Camera-type eye (tissue), 1 donor: ENCODE measurements around a stretch of chr6.

GRCh38 chr6:136601552-136602407 lies 51.6 kb upstream of the MAP7 start:
- RAMPAGE, long total RNA, result no peak

GRCh38 chr6:136639300-136640054 lies 89.3 kb upstream of the MAP7 start:
- RAMPAGE, long total RNA, result no peak

DNA sequence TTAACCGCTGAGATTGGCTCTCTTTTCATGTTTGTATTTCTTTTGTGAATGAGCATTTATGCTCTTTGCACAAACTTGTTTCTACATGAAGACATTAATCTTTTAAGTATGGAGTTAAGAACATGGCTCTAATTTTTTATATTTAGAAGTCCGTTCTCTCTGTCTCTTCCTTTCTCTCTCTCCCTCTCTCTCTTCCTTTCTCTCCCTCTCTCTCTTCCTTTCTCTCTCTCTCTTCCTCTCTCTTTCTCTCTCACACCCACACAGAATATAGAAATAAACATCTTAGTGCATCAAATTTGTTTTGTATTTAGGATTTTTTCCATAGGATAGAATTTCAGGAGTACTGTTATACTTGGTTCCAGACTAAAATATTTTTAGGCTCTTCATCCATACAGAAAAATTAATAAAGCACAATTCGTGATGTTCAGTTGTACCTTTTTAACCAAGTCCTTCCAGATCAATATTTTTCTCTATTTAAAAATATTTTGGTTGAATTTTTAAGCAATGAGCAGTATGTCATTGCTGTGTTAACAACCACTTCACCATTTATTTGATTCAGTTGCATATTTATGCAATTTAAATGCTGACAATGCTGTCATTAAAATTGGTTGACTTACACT lies 112.2 kb upstream of the MAP7 start:
- RAMPAGE, long total RNA, result no peak

GRCh38 chr6:136739797-136740801 lies 52.2 kb downstream of the MAP3K5 start:
- RAMPAGE, long total RNA, result no peak

DNA sequence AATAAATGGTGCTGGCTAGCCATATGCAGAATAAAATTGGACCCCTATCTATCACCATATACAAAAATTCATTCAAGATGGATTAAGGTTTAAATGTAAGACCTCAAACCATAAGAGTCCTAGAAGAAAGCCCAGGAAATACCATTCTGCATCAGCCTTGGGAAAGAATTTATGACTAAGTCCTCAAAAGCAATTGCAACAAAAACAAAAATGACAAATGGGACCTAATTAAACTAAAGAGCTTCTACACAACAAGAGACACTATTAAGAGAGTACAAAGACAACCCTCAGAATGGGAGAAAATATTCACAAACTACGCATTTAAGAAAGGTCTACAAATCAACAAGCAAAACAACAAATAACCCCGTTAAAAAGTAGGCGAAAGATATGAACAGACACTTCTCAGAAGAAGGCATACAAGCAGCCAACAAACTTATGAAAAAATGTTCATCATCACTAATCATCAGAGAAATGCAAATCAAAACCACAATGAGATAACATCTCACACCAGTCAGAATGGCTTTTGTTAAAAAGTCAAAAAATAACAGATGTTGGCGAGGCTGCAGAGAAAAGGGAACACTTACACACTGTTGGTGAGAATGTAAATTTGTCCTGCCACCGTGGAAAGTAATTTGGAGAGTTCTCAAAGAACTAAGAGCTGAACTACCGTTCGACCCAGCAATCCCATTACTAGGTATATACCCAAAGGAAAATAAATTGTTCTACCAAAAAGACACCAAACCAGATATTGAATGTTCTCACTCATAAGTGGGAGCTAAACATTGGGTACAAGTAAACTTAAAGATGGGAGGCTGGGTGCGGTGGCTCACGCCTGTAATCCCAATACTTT lies 3.8 kb downstream of the MAP3K5 start:
- RAMPAGE, long total RNA, result no peak

DNA sequence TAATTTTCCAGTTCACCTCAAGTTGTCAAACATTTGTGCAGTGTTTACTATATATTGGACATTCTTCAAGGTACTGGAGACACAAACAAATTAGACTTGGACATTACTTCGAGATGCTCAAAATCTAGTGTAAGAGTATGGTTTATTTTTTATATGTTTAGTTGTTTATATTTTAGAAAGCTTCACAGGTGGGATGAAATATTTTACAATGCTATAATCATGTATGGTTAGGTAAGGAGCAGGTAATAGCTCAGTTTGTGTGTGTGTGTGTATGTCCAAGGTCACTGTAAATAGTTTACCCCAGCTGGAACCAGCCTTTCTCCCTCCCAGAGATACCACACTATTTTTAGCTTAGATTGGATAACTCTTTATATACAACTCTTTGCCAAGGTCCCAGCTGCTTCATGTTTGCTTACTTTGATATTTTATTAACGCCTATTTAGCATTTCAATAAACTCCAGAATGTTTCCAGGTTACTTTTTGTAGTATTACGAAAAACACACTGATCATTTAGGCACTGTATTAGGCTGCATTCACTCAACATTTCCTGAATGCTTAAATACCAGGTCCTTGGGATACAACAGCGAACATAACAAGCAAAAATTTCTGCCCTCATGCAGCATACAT lies 1.9 kb upstream of the PEX7 start:
- RAMPAGE, long total RNA, result no peak

GRCh38 chr6:136956933-136957730 lies 35.0 kb downstream of the SLC35D3 start:
- RAMPAGE, long total RNA, result no peak

DNA sequence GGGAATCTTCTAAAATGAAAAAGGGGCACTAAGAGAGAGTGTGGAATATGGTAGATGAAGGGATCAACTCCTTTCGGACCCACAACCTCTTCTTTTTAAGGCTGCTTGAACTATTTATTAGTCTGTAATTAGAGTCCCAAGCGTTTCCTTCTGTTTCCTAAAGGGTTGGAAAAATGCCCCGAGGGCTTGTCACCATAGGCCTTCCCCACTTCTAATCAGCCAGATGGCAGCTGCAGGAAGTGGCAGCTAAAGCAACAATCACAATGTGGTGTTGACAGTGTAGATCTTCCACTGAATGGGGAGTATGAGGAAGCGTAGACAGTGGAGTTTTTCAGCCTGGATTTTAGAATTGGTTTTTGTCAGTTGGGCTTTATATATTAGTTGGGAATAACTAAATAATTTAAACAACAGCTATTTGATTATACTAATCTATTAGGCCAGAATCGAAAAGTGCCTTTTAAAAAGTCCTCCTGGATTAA lies 40.6 kb downstream of the SLC35D3 start:
- RAMPAGE, long total RNA, result no peak

GRCh38 chr6:137001300-137002414 lies 43.1 kb downstream of the IL20RA start:
- RAMPAGE, long total RNA, result no peak

GRCh38 chr6:137341563-137342184 lies 122.5 kb upstream of the IFNGR1 start:
- RAMPAGE, long total RNA, result no peak

DNA sequence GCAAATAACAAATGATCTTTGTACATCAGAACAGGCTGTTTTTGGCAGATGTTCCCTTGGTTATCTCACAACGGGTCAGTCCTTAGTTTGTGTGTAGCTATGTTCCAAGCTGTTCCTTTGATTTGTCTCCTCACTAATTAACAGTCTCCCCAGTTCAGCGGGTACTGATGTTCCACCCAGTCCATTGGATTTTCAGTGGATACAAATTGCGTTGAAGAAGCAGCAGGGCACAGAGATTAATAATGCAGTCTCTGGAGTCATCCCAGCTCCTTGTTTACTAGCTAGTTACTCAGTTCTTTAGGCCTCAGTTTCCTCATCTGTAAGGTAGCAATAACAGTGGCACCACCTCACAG lies 131.2 kb upstream of the IFNGR1 start:
- RAMPAGE, long total RNA, result no peak

GRCh38 chr6:137378054-137378315 lies 116.2 kb downstream of the OLIG3 start:
- RAMPAGE, long total RNA, result no peak

DNA sequence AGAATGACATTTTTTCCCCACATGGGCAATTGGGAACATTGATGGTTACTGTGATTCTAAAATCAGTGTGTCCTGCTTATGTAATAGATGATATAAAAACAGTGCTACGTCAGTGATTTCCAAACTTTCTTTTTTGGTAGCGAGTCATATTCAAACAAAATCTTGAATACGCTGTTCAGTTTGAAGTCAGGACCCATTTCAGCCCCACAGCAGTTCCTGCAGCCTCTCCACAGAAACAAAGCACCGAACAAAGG lies 170.0 kb upstream of the OLIG3 start:
- RAMPAGE, long total RNA, result no peak

DNA sequence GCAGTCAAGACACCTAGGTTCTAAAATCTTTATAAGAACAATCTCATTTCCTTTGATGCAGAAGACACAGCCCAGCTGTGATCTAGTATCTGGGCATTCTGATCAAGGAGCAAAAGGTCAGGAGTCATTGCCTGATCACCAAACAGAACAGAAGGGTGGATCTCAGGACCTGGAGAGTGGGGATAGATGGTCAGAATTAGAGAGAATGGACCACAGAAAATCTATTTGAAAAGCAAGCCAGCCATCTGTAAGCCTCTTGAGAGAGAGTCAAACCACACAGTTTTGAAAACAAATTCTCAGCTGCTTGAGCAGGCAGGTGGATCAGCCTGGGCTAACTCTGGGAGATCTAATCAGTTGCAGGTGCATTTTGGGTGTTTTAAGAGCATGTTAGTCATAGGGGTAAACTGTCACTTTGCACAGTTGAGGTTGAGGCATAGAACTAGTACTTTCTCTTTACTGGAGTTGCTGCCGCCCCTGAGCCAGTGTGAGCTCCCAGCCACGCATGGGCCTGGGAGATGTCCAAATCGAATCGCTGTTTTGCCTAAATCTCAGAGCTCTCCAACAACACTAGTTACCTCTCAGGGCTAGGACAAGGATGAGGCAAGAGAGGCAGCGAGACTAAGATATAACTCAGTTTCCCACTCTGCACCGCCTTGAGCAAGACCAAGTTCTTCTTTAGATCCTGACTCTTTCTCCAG lies 130.7 kb upstream of the TNFAIP3 start:
- RAMPAGE, long total RNA, result no peak

DNA sequence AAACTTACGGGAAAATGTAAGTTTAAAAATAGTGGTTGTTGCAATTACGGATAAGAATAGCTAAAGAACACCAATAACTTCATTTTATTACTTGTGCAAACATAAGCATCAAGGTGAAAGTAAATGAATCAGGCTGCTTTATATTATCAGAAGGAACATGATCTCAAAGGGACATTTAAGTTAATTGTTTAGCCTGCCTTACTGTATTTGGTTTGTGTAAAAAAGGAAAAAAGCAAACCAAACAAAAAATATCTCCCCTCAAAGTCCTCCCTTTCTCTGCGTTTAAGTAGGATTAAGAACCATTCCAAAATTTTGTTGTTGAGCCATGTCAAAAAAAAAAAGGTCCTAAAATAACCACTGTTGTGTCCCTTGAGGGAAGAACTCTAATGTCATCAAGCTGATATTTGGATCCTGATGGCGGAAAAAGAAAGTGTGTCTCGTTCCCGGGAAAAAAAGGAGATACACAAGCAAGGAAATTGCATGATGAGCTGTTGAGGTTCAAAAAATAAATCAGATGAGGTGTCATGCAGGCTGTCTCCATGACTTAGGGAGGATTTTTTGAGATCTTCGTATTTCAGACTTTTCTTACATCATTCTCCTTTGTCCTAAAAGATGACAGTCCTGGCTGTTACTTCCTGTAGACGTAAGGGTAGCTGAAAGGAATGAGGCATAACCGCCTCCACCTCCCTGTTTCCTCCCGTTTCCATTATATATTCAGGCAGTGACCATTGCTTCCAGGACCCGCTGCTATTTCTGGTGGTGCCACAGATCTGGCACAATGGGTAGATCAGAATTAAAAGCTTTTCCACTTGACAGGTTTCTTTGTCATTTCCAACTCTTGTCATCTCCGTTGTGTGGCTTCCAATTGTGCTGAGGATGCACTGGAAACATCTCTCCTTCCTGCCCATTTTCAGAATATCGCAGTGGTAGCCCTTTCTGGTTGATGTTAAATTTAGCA lies 117.4 kb upstream of the TNFAIP3 start:
- RAMPAGE, long total RNA, result no peak

GRCh38 chr6:137762460-137762941 lies 104.6 kb upstream of the TNFAIP3 start:
- RAMPAGE, long total RNA, result no peak

DNA sequence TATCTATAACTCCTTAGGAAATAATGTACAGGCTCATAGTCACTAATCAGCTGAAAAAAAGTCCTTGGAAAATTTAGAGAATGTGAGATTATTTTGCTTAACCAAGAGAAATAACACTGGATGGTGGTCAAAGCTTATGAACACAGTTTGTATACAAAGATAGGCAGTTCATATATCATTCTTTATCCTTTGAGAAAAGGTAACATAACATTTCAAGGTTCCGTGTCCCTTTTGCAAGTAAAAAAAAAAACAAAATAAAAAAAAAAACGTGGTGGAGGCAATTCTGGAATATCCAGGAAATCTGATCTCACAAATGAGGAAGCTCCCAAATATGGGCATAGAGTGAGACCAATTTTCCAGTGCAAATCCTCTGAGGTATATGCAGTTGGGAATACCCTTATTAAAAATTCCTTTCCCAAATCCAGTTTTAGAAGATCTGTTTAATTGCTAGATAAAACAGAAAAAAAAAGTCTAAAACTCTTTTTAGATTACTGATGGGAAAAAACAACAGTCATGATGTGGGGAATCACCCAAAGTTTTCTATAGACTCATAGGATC lies 17.8 kb upstream of the TNFAIP3 start:
- RAMPAGE, long total RNA, result no peak

DNA sequence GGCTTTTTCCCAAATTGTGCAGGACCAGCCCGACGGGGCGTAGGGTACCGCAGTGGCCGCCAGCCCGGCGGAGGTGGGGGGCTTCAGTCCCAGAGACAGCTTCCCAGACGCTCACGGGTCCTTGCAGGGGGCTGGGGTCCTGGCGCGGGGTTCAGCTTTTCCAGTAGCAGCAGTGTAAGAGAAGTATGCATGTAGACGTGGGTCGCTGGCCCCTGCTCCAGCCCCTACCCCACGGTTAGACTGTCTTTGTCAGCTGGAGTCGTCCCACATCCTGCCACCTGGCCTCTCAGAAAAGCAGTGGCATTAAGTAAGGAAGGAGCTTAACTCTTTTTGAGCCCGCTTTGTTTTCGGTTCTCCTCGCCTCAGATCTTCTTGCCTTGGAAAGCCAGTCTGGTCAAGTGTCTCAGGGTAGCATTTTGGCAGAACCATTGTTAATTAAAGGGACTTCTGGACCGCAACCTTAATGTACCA lies 911 bp downstream of the TNFAIP3 start:
- RAMPAGE, long total RNA, result no peak

DNA sequence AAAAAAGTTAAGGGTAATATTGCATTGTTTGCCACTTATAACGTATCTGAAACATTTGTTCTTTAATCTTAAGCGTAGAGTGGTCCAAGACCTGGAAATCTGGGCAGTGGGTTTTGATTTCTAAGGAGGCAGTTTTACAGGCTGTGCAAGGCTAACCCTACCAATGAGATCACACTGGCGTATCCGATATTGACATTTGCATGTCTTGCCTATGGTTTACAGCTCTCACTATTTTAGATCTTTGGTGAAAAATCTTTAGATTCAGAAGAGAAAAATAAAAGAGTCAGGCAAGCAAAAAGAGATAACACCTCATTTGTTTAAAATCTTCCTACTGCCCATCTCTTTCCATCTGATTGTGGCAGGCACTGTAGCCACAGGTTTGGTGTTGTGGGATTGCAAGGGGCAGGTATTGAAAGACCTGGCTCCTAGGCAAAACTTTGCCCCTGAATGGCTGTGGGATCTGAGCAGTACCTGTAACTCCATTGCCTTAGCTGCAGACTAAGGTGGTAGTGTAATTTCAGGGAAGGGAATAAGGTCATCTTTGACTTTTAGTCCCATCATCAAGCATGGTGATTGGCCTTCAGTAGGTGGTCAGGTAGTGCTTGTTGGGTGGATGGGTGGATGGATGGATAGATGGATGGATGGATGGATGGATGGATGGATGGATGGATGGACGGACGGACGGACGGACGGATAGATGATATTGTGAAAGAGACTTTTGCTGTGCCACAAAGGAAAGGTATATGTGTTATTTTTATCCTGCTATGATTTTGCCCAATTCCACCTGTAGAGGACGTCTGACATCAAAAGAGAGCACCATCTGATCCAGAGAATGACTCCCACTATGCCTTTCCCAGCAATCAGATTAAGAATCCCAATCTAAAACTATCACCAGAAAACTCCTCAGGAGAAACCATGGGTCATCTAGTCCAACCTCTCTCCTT lies 1.9 kb downstream of the TNFAIP3 start:
- RAMPAGE, long total RNA, result no peak

DNA sequence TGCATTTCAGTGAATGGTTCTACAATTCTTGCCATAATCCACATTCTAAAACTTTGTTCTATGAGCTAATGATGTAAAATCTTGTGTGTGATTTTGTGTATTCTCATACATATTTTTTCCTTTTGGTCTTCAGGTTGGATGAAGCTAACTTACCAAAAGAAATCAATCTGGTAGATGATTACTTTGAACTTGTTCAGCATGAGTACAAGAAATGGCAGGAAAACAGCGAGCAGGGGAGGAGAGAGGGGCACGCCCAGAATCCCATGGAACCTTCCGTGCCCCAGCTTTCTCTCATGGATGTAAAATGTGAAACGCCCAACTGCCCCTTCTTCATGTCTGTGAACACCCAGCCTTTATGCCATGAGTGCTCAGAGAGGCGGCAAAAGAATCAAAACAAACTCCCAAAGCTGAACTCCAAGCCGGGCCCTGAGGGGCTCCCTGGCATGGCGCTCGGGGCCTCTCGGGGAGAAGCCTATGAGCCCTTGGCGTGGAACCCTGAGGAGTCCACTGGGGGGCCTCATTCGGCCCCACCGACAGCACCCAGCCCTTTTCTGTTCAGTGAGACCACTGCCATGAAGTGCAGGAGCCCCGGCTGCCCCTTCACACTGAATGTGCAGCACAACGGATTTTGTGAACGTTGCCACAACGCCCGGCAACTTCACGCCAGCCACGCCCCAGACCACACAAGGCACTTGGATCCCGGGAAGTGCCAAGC lies 11.4 kb downstream of the TNFAIP3 start:
- RAMPAGE, long total RNA, result no peak